ENCODE measurements around a stretch of chr17.

DNA sequence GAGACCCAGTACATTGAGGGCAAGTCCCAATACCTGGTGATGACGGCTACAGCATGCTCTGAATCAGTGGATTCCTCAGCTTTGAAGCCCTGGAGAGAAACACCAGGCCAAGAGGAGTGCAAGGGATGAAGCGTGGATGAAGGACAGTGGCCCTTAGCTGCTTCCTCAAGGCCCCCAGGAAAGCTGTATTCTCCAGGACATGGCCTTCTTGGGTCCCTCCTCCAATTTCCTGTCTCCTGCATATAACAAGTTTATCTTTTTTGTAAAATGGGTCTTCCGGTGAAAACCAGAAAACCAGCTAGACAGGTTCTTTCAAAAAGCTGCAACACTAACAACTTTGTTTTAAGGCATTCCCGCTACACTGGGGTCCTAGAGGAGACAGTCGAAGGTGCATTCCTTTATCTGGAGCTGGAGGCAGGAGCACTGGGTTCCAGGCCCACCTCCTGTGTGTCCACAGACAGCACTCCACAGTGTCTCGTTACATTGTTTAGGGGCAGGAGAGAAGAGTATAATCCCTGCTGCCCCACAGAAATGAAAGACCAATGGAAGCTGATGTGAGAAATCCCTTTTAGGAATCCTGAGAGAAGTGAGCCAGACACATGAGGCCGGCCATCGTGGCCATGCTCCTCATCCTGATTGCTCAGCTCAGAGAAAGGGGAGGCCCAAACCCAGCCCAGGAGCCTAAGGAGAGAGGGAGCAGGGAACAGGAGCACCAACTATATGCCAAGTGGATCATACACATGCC lies 59.7 kb downstream of the CCDC182 start:
- PRO-cap: no peak

- PRO-cap: no peak
These were observed 18.3 kb downstream of the CCDC182 start for GRCh38 chr17:57726524-57727453.

DNA sequence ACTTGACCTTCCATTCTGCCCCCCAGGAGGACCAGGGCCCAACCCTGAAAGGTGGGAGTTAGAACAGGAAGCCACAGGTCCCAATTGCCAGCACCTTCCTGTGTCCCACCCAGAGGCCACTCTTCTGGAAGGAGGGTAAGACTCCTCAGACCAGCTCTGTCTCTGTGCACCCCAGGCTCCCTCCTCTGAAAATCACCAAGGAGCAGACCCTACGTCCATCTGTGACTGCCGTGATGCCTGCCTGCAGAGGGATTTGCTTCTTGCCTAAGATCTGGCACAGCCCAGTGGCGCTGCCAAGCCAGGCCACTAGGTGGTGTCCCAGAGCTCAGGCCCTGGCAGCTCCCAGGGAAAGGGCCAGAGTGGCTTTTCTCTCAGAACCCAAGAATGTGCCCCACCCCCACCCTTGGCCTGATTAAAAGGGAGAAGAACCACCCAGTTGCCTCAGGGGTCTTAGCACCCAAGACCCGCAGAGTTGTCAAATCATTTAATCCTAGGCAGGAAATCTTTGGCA lies 42.6 kb upstream of the MRPS23 start:
- PRO-cap: no peak

DNA sequence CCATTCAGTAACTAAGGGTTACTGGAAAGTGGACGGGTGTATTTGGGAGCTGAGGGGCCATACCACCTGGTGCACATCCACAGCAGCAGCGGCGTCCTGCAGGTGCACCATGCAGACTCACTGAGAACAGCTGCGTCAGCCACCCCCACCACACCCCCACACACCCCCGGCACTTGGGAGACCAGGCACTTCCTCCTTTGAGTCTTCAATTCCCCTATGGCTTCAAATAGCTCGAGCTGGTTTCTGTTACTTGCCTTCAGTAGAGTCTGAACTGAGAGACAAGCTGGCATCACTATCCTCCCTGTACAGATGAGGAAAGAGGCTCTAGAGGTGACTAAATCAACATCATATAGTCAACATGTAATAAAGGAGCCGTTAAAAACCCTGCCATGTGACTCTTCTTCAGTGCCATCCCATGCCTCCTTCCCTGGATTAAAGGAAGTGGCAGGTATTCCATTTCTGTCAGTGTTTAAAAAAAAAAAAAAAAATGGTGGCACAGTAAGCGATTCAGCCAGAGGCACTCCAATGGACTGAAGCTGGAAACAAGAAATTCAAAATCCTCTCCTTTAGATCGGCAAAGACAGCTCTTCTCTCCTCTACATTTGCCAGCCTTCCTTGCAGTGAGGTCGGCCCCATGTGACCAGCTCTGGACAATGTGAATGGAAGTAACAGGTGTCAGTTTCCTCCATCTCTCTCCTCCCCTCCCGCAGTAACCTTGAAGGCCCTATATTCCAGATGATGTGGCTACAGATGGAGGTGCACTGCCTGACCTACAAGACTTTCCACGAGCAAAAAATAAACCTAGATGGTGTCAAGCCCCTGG lies 15.2 kb downstream of the CUEDC1 start:
- PRO-cap: no peak

GRCh38 chr17:57952481-57953104 lies 2.6 kb downstream of the CUEDC1 start:
- PRO-cap: no peak

- PRO-cap: no peak
These were observed 5.5 kb downstream of the SRSF1 start for GRCh38 chr17:58001357-58002208.

DNA sequence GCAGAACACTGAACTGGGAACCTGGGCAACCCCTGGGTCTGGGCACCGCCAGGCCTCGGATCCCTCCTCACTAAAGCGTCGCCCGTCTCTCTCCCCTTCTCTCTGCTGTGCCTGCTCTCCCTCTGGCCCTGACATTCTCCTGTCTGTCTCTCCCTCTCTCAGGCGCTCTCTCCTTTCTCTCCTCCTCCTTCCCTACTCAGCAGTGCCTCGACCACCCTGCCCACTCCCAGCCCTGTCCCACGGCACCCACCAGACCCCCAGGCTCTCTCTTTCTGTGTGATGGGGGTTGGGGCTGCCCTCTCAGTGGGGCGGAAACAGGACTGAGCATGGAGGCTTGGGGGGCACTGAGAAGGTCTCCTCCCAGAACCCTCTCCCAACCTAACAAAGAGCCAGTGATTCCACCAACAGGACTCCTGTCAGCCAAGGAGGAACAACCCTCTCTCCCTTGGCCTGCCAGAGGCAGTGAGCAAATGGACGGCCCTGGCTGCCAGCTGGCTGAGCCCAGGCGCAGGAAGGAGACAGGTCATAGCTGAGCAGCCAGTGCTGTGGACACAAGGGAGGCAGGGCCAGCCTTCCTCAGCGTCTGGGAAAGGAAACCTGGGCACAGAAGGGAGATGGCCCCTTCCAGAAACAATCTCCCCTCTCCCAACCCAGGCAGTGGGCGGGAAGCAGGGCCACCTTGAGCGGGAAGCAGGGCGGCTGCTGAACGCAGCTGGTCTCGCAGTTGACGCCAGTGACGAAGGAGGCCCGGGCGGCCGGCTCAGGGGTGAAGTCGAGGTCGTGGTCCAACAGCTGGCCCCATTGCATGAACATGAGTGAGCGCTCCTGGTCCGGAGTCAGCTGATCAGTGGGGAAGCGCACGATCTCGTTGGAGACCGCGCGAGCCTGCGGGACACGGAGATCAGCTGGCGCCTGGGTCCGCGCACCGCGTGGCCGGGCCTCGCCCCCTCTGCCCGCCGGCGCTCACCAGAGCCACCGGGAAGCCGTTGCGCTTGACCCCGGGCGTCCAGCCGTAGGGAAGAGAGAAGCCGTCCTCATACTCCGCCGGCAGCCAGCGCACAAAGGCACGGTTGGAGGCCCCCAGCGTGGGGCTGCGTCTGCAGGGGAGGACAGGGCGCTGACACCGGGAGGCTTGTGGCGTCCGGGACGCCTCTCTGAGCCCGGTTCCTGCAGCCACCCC lies 2.0 kb downstream of the MPO start:
- PRO-cap: no peak

GRCh38 chr17:58322887-58323737 lies 5.5 kb downstream of the TSPOAP1 start:
- PRO-cap: no peak

DNA sequence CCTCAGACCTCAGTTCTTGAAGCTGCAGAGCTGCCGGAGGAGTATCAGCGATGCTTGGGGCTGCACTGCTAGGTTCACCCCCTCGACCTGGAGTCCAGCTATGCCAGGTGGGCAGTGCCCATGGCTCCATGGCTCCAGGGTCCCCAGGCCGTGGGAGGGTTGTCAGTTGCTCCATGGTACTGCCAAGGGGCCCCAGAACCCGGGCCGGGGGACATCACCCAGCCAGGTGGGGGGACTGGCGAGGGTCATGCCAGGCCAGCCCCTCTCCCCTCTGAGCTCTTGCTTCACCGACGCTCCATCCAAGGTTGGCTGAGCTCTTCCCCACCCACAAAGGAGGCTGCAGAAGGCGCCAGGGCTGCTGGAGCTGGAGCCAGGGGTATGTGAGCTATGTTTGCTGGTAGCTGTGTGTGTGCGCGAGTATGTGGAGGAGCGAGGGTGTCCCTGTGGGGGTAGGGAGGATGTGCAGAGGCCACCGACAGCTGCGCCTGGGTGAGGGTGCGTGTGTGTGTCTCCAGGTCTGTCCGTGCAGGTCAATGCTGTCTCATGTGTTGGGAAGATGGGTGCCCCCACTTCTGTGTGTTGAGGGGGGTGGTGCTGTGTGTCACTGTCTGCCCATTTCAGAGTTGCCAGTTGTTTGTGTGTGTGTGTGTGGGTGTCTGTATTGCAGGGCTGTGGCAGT lies 710 bp downstream of the TSPOAP1 start:
- PRO-cap: bidirectional peak, plus-strand start at position 465 of the sequence, minus-strand start at position 158 of the sequence; unidirectional peak, minus-strand start at position 524 of the sequence

- PRO-cap: no peak
These were observed 1.8 kb upstream of the TSPOAP1 start for GRCh38 chr17:58330544-58330658.

GRCh38 chr17:58336695-58337077 lies 8.1 kb upstream of the TSPOAP1 start:
- PRO-cap: no peak

DNA sequence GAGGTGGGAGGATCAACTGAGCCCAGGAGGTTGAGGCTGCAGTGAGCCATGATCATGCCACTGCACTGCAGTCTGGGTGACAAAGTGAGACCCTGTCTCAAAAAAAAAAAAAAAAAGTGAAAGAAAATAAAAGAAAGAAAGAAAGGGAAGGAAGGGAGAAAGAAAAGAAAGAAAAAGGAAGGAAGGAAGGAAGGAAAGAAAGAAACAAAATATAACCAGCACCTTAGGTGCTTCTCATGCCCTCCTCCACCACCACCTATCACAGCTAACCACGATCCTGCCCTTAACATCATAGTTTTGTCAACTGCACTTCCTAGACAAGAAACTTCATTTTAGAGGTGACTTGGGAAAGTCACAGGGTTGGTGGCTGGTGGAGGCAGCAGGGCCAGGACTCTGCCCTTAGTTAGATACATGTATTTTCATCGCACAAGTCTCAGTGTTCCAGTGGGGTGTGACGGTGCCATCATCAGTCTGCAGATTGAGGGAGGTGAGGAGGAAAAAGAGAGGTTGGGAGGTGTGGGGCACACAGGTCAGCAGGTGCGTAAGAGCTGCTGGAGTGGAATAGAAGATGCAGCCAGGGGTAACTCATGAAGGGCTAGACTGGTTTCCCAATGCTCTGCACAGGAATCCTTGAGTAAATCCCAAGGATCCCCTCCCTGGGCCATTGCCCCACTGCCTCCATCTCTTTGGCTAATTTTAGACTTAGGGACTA lies 10.0 kb downstream of the SUPT4H1 start:
- PRO-cap: unidirectional peak, plus-strand start at position 335 of the sequence; bidirectional peak, plus-strand start at position 436 of the sequence, minus-strand start at position 473 of the sequence

- PRO-cap: no peak
These were observed 2.3 kb upstream of the SUPT4H1 start for GRCh38 chr17:58354182-58354903.

- PRO-cap: no peak
These were observed 4.5 kb downstream of the RNF43 start for GRCh38 chr17:58412797-58413349.

GRCh38 chr17:58414990-58415700 lies 2.2 kb downstream of the RNF43 start:
- PRO-cap: no peak

- PRO-cap: no peak
These were observed 1.4 kb upstream of the MTMR4 start for GRCh38 chr17:58515775-58516212.

DNA sequence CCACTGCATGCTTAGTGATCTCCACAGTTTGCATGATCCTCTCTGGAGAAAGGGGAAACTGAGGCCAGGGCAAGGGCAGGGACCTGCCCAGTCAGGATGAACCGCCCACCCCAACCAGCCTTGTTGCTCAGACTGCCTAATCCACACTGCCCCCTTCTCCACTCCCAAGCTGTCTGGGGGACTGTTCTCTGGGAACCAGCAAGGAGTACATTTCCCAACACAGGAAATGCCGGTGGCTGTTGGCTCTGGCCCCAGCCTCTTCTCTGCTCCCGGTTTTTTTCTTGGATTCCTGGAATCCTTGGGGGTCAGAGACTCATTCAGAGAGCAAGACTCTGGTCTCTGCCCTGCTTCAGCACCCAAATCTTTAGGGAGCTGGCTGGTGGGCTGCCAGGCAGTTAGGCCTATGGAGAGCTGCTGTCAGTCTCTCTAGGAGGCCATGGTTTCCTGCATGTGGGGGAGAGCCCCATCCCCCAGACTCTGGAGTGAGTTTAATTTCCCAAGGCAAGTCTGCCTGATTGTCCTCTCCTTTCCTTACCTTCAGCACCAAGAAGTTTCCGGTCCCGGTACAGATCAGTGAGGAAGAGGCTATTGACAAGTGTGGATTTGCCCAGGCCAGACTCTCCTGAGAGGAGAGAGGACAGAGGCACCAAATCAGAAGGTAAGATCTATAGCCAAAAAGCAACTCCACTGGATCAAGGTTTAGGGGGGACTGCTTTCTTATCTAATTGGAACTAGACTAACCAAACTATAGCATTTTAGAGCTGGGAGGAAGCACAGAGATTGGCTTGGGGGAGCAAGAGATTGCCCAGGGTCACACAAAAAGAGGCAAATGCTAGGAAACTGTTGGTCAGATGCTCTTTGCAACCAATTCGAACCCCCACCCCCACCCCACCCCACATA lies 11.0 kb upstream of the MTMR4 start:
- PRO-cap: no peak

DNA sequence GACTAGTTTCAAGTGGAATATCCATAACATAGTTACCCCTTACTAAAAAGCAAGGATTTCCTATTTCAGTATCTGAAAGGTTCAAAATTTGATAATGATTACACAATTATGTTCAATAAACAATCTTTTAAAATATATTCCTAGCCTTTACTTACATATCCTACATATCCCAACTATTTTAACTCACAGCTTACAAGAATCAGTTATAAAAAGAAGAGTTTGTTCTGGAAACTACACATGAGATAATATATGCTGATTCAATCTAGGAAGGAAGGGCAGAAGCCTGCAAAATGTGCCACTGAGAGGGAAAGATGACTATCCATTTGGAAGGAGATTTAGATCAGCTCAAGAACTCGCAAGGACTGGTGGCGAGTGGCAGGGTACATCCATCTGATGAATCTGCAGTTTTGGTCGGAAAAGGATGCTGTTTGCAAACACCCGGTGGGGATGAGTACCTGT lies 909 bp downstream of the TRIM37 start:
- PRO-cap: no peak

DNA sequence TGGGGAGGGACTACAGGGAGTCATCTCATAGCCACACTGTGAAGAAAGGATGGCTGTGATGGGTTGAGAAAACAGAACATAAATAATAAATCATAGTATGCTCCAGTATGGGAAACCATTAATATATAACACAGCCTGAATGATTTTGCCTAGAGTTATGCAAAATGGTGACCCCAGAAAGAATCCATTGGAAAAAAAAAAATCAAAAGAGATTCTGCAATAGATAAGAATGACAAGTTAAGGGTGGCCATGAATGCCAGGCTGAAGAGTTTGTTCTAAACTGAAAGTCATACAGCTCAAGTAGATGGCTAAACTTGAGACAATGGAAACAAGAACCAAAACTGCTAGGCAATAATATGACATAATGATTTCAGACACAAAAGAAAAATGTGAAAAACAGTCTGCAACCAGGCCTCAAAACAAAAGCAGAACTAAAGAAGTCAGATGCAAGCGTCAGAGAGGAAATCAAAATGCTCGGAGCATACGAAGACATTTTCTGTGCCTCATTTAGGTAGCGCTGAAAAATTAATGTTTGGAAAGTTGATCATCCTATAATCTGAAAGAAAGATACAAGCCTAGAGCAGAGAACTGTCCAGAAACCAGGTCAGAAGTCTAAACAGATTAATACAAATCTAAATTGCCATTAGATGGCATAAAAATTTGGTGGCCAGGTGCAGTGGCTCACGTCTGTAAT lies 54.4 kb upstream of the YPEL2 start:
- PRO-cap: unidirectional peak, plus-strand start at position 468 of the sequence

GRCh38 chr17:59366814-59367550 lies 35.5 kb downstream of the YPEL2 start:
- PRO-cap: no peak